ENCODE measurements around the genes GZMA and GPX8.

GRCh38 chr5:51465178-51465642, 82.0 kb downstream of the ISL1 start:
- PRO-cap, 3 experiments: no peak in any of the 3 experiments

GRCh38 chr5:52777180-52777505, 10.6 kb upstream of the ITGA1 start:
- PRO-cap, 3 experiments: no peak in any of the 3 experiments

GRCh38 chr5:52813874-52814077, 26.1 kb downstream of the ITGA1 start:
- PRO-cap, 3 experiments: no peak in any of the 3 experiments

DNA sequence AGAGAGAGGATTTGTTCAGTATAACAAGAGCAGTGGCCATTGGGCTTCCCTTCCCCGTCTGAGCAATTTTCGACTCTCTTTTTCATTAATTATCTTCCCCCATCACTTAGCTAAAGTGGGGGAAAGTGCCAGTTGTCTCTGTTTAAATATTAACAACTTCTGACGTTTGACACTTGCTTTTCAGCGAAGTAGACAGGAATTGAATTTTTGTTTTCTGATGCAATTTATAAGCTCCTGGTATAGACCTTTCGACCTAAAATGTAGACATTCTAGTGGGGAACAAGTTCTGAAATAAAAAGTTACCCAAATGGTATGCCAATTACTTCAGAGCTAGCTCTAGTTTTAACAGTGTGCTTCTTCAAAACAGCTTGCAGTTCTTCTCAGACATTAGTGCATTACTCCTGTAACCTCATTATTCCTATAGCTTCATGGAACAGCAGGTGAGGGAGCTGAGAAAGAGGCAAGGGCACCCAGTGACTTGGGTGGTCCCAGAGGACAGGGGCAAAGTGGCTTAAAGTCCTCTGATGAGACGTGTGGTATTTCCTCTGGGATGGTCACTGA, 100.7 kb upstream of the ITGA2 start:
- PRO-cap, 3 experiments: no peak in any of the 3 experiments

- PRO-cap, 3 experiments: no peak in any of the 3 experiments
Observed at GRCh38 chr5:52915244-52915823, 73.8 kb upstream of the ITGA2 start.

DNA sequence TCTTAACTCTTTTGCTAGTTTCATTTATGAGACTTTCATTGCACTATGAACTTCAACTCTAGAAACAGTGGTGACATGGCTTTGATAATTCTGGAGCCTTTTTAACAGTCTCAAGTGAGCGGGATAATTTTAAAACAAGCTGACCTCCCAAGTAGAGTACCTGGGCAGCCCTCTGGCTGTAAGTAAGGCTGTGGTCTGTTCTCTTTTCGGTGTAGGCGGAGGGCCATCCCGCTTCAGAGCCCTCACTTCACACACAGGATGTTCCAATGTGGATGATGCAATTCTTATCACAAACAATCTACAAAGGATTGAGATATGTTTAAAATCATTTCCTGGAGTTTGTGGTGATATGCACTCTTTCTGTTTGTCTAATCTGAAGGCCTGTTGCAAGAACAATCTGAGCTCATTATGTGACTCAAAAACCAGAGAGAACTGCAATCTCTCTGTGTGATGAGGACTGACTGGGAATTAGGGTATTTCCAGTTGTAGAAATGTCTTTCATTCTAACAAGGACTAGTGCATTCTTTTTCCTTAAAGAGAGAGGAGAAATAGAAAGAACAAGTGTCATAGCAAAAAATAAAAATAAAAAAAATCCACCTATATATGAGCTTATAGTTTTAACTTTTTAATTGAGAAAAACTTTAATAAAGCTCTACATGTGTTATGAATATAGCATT, 42.6 kb downstream of the ITGA2 start:
- PRO-cap, 3 experiments: no peak in any of the 3 experiments

DNA sequence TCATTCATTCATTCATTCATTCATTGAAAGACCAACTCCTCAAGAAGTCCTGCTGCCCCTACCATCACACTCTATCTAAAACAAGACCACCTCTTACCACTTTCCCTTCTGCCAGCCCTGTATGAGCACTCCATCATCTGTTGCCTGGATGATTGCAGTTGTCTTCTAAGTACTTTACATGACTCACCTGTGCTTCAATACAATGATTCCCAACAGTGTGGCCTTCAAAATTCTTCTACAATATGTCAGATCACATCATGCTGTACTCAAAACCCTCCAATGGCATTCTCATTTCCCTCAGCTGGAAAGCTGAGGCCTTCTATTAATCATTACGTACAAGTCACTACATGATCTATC, 46.9 kb downstream of the ITGA2 start:
- PRO-cap, 3 experiments: no peak in any of the 3 experiments

DNA sequence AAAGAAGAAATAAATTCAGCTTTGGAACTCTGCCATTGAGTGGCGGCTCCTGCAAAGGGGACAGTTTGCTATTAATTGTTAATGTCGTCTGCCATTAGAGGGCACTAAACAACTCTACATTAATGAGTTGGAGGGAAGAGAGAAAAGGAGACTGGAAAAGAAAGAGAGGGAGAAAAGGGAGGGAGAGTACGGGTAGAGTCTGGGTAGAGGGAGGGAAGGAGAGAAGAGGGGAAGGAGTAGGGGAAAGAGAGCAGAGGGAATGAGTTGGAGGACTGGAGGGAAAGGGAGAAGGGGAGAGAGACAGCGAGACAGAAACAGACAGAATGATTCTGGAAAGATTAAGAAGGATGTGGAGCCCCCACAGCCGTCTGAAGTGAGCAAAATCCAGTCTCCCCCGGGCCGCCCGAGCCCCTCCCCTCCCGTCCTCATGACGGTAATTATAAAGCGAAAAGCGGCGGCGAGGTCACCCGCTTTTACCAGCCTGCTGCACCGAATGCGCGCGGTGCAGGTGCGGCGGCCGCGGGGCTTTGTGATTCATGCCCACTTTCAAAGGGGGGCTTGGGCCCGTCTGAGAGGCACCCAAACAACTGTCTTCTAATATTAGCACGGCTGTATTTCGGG, 1.9 kb upstream of the FST start:
- PRO-cap, 3 experiments: peak in 1 of 3 experiments; most common plus-strand start position 470 of the sequence (in 1); most common minus-strand start position 495 of the sequence (in 1)

GRCh38 chr5:54003986-54004315, 306.4 kb downstream of the ARL15 start:
- PRO-cap, 3 experiments: no peak in any of the 3 experiments

GRCh38 chr5:54220566-54220963, 89.8 kb downstream of the ARL15 start:
- PRO-cap, 3 experiments: no peak in any of the 3 experiments

DNA sequence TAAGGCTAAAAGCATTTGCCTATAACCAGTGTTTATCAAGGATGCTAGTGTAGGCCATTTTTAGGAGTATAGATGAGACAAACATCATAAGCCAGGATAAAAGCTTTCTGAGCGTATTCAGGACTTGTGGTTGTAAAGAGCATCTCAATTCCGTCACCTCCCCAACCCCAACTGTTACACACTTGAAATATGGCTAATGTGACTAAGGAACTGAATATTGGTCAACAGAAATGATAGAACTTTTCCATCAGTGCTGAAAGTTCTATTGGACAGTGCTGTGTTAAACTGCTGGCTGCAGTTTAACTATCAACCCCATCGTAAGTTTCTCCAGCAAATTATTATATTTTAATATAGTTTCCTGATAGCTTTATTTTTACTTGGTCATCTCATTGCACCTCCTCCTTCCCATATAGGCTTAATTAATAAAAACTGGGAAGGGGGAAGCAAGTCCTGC, 4.6 kb downstream of the SNX18 start:
- PRO-cap, 3 experiments: no peak in any of the 3 experiments

- PRO-cap, 3 experiments: no peak in any of the 3 experiments
Observed at GRCh38 chr5:54523976-54524538, 6.5 kb downstream of the SNX18 start.

DNA sequence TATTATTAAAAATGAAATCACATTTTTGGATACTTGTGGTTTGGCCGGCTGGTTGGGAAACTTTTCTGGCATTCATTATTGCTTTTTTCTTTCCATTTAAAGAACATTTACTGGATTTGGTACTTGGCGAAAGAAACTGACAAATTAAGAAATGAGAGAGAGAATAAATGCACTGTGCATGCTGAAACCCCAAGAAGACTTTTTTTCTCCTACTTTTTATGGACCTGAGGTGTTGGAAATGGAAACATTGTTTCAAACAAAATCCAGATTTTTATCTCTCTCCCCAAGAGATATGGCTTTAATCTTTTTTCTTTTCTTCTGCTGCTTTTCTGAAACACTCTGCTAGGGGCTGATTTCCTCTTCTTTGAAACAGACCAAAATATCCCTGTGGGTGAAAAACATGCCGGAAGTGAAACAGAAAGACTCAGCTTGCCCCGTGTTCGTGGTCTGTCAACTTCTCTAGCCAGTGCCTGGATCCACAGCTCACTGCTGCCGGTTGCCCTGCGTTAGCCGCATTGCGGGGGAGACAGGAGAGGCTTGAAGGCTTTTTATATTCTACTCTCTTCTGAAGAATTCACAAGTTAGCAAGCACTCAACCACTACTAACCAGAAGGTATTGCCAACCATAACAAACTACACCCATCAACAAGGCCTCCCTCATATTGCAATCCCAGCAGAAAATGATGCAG, 128.6 kb downstream of the SNX18 start:
- PRO-cap, 3 experiments: peak in 1 of 3 experiments; most common plus-strand start position 481 of the sequence (in 1)

GRCh38 chr5:54753027-54753483, 232.3 kb downstream of the ESM1 start:
- PRO-cap, 3 experiments: no peak in any of the 3 experiments

- PRO-cap, 3 experiments: peak in 3 of 3 experiments; most common plus-strand start chr5:55102646 (in 3); most common minus-strand start chr5:55102520 (in 1)
Observed at GRCh38 chr5:55102328-55102957, at the start of gene GZMA. Gene GZMA, plus strand, starts transcription at chr5:55102646.

- PRO-cap, 3 experiments: peak in 3 of 3 experiments; most common plus-strand start chr5:55160169 (in 3); most common minus-strand start chr5:55160122 (in 3)
Observed at GRCh38 chr5:55159791-55160445, at the start of gene GPX8. Gene GPX8, plus strand, starts transcription at chr5:55160171.

- PRO-cap, 3 experiments: no peak in any of the 3 experiments
Observed at GRCh38 chr5:55220235-55221300, 6.5 kb downstream of the MCIDAS start.

DNA sequence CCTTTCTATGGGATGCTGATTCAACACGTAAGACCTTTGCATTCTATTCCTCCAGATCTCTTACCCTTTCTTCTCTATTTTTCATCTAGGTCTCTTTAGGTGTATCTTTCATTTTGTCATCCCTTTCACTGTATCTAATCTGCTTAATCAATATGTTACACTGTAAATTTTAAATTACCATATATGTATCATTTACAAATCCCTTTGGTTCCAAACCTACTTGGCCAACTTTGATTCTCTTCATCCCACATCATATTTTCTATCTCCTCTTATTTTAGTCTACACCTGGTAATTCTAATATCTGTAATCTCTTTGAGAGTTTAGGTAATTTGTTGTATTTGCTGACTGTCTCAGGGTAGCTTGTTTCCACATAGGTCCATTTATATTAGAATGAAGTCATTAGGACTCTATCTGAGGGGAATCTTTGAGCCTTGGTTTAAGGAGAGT, 88.5 kb downstream of the PLPP1 start:
- PRO-cap, 3 experiments: no peak in any of the 3 experiments

DNA sequence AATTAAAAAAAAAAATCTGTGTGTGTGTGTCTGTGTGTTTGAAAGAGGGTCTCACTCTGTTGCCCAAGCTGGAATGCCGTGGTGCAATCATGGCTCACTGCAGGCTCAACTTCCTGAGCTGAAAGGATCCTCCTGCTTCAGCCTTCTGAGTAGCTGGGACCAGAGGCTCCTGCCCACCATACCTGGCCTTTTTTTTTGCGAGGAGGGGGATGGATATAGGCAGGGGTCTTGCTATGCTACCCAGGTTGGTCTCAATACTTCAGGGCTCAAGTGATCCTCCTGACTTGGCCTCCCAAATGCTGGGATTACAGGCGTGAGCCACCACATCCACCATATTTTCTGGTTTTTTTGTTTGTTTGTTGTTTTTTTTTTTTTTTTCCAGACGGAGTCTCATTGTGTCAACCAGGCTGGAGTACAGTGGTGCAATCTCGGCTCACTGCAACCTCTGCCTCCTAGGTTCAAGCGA, 61.1 kb downstream of the PLPP1 start:
- PRO-cap, 3 experiments: no peak in any of the 3 experiments

DNA sequence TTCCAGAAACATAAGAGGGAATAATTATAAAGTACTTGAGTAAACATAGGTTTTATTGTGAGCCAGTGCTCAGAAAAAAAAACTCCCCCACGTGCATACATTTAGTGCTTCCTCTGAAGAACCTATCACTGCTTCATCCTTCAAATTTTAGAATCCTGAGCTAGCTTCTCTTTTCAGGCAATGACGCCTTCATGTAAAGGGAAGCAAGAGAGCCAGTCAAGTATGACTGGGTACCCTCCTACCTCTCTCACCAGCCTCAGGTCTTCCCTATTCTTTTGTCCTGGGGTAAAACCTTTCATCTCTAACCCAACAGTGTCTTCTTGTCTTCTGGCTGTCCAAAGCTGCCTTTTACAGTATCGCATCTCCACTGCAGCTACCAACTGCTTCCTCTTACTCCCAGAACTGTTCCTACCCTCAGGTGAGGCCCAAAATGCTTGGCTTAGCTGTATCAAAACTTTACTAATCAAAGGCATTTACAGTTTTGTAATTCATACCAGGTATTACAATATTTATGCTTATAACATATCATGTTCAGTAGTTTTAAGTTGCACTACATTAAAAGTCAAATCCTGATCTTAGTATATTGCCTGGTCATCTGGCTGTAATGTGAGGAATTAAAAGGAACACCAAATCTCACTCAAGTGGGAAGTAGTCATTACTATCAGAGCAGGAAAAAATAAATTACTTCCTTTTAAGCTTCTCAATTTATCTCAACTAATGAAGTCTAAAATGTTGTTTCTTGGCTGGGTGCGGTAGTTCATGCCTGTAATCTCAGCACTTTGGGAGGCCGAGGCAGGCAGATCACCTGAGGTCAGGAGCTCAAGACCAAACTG, 31.8 kb downstream of the PLPP1 start:
- PRO-cap, 3 experiments: no peak in any of the 3 experiments

All from Metastatic Breast Carcinoma in the Ovary (tissue), 3 donors.